HEK293 (cell line): ENCODE data around the gene SRCAP.

- PRO-cap, result no peak
- RRBS, 2 experiments, result no CpG with 5 or more reads among the region's 21 CpGs
Measured at GRCh38 chr16:29910398-29911481, 10.5 kb downstream of the ASPHD1 start.

GRCh38 chr16:29992318-29992904, 3.0 kb downstream of the HIRIP3 start:
- PRO-cap, result no peak
- RRBS, 2 experiments, result no CpG with 5 or more reads among the region's 7 CpGs

DNA sequence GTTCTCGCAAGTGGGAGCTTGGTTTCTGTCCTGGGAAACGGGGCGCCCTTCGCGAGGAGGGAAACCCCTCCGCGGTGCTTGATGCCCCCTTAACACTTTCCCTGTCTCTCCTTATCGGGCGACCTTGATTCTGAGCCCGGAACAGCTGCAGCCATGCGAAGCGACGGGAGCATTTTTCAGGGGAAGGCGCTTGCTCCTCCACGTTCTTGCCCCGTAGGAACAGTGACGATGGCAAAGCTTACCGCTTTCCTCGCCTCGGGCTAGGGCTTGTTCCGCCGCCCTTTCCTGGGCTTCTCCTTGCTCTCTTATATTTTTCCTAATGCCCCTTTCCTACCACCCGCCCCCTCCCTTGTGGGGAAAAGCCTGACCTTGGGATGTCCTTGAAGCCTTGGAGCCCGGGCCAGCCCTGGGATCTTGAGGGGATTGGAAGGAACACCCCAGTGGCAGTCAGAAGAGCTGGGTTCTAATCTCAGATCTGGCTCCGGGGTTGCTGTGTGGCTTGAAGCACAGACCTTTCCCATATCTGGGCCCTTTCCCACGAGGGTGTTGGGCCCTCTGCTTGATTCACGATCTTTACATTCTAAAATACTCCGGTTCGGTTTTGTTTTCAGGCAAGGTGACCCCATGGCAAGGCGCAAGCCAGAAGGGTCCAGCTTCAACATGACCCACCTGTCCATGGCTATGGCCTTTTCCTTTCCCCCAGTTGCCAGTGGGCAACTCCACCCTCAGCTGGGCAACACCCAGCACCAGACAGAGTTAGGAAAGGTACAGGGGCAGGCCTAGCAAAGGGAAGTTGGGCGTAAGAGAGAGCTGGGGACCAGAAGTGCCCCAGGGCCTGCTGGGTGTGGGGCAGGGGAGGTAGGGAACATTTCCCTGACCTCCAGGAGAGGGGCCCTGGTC, 964 bp downstream of the ALDOA start:
- PRO-cap, result bidirectional peak, plus-strand start at position 449 of the sequence, minus-strand start at position 224 of the sequence
- RRBS, 2 experiments, result 7 to 40% methylated on average over 2 to 4 of the region's 31 CpGs

GRCh38 chr16:30068489-30069026, 3.0 kb downstream of the ALDOA start:
- PRO-cap, result no peak
- RRBS, 2 experiments, result no CpG with 5 or more reads among the region's 13 CpGs

- PRO-cap, result no peak
- RRBS, 2 experiments, result 76 to 78% methylated on average over 11 to 16 of the region's 26 CpGs
Measured at GRCh38 chr16:30095201-30095816, 704 bp downstream of the YPEL3 start.

DNA sequence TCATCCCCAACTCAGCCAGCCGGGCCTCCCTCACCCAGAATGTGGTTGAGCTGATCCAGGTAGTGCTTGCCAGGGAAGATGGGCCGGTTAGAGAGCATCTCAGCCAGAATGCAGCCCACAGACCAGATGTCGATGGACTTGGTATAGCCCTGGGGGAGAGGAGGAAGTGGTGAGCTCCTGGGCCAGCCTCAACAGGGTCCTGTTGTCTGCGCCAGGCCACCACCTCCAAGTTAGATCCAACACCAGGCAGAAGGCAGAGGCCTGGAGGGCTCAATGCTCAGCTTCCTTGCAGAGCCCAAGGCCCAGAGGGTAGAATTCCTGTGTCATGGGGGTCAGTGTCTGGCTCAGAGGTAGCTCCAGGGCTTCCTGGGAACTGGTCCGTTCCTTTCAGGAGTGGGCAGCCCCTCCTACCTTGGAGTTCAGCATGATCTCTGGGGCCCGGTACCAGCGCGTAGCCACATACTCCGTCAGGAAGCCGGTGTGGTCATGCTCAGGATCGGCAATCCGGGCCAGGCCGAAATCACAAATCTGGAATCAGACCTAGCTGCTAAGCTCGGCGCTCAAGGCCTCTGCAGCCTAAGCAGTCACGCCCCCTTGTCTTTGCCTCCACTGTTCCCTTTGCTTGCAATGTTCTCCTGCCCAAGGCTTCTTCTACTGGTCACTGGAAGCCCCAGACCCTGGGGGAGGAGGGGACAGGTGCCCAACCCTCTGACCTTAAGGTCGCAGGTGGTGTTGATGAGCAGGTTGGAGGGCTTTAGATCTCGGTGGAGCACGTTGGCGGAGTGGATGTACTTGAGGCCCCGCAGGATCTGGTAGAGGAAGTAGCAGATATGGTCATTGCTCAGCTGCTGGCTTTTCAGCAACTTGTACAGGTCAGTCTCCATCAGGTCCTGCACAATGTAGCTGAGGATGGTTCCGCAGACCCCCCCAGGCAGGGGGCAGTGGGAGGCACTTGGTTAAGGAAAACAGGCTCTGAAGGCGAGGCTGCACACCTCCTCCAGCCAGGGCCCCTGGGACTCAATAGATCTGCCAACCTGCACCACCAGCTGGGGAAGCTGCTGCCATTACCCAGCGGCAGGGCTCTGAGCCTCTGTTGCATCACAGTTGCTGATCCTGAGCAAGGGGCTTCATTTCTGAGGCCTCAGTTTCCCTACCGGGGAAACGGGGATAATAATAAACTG, 4.7 kb upstream of the GDPD3 start:
- PRO-cap, result no peak
- RRBS, 2 experiments, result 96% methylated on average over 7 of the region's 26 CpGs

GRCh38 chr16:30124225-30124826, 1.3 kb upstream of the MAPK3 start:
- PRO-cap, result no peak
- RRBS, 2 experiments, result no CpG with 5 or more reads among the region's 4 CpGs

DNA sequence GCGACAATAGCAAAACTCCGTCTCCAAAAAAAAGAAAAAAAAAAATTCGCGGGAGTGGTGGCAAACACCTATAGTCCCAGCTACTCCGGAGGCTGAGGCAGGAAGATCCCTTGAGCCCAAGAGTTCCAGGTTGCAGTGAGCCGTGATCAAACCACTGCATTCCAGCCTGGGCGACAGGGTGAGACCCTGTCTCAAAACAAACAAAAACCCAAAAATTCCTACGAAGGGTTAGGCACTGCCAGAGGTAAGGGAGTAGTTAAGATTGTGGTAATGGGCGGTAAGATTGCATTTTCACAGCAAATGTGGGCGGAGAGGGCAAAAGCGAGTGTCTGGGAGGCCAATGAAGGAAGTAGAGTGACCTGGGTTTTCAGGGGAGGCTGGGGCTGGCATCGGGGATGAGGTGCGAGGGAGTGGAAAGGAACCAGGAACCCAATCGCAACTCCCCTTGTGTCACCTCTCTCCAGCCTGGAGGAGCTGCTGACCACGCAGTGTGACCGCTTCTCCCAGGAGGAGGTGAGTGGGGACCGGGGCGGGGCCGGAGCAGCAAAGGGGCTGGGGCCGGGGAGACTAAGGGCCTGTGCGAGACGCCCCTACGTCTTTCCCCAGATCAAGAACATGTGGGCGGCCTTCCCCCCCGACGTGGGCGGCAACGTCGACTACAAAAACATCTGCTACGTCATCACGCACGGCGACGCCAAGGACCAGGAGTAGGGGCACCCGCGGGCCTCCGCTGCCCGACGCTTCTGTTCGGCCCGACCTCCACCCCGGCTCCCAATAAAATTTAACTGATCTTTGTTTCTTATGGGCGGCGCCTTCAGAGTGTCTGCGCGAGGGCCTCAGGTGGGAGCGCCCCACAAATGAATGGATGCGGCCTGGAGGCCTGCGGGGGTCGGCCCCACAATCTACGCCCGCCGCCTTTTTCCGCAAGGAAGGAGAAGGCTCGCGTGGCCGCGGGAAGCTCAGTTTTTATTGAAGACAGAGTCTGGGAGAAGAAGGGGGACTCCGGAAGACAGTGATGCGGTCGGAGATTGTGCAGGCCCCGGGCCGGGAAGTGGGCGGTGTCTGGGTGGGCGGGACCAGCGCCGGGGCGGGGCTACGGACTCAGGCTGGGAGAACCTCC, 2.9 kb downstream of the MYL11 start:
- PRO-cap, result bidirectional peak, plus-strand start at position 370 of the sequence, minus-strand start at position 356 of the sequence; bidirectional peak, plus-strand start at position 688 of the sequence, minus-strand start at position 612 of the sequence; bidirectional peak, plus-strand start outside the sequence, minus-strand start at position 1,053 of the sequence
- RRBS, 2 experiments, result under 1 to 3% methylated on average over 6 to 10 of the region's 69 CpGs

DNA sequence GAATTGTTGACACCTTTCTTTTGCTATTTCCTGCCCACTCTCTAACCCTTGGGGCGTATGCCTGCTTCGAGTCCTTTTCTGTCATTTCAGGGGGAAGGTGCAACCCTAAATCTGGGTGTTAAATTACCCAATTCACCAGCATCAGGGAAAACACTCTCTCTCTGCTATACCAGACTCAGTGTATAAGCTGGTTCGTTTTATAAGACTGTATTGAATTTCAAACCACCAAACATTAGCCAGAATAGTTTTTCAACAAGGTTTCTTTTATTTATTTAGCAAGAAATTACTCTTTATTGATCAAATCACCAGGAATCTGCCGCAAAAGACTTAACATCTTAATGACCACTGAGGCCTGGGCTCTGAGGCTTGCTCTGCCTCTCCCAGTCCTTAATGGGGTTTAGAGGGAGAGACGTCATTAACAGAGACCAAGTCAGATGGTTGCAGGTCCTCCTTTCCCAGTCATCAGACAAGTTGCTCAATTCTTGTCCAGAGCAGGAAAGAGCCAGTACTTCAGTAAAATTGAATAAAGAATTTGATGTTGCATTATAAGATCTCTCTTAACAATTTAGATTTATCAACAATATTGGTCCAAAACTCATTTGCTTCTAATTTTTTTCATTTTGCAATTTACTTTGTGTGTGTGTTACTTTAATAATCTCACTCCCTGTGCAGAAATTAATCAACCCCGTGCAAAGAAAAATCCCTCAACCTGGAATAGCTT, 2.1 kb downstream of the SEPHS2 start:
- PRO-cap, result no peak
- RRBS, 2 experiments, result no CpG with 5 or more reads among the region's 6 CpGs

- PRO-cap, result no peak
- RRBS, 2 experiments, result no CpG with 5 or more reads among the region's 6 CpGs
Measured at GRCh38 chr16:30470959-30471537, 1.5 kb upstream of the ITGAL start.

DNA sequence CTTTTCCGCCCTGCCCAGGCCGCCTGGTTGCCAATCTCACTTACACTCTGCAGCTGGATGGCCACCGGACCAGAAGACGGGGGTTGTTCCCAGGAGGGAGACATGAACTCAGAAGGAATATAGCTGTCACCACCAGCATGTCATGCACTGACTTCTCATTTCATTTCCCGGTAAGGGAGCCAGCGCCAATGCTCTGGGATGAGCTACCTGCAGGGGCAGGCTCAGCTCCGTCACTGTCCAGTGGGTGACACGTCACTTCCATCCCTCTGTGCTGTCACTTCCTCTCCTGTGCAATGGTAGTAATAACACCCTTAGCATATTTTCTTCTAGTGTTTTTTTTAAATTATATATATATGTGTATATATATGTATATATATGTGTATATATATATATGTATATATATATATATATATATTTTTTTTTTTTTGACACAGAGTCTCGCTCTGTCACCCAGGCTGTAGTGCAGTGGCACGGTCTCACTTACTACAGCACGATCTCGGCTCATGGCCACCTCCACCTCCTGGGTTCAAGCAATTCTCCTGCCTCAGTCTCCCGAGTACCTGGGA, 26.9 kb downstream of the ITGAL start:
- PRO-cap, result no peak
- RRBS, 2 experiments, result 75 to 84% methylated on average over 3 of the region's 13 CpGs

DNA sequence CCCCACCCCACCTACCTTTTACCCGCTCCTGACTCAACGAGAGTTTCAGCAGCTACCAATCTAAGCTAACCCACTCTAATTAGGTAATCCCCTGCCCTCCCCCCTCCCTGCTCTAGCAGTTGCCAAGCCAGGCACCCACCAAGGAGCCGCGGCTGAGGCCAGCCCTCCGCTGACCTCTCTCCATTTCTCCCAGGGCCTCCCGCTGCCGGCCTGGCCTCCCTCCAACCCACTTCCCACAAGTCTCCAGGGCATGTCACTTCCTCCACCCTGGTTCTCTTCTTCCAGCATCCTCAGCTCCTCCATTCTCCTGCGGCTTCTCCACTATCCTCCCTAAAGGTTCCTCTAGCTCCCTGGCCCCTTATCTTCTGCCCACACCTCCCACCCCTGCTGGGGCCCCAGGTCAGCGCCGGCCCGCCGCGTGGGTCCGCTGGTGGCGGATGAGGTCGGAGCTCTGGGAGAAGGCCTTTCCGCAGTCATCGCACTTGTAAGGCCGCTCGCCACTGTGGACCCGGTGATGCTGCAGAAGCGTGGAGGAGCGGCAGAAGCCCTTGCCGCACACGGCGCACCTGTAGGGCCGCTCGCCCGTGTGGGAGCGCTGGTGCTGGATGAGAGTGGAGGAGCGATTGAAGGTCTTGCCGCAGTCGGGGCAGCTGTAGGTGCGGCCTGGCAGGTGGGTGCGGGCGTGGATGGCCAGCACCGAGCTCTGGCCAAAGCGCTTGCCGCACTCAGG, 2.1 kb downstream of the ZNF768 start:
- PRO-cap, result no peak
- RRBS, 2 experiments, result 83 to 100% methylated on average over 6 to 10 of the region's 39 CpGs

DNA sequence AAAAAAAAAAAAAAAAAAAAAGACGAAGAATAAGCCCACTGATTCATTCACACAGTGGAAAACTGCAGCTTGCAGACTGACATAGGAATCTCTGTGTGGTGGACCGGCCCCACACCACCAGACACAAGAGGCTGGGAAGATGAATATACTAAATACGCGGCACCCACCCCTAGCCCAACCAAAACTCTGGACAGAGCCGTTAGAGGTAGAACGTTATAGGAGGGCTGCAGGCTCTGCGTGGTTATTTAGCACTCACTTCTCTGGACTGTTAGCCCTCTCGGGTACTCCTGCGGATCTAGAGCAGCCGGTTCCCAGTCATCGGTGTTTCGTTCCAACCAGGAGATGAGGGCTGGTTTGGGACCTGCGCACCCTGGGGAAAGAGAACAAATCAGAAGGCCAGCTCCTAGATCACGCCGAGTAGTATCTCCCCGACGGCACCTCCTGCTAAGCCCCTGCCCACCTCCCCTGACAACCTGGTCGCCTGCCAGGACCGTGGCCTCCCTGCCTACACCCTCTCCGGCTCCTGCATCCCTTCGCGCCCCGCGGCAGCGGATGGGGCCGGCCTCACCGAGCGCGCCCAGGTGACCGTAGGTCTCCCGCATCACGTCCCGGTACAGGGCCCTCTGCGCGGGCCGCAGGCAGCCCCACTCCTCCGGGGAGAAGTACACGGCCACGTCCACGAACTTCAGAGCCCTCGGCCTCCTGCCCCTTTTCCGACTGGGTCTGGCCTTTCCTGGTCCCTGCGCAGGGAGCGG, 743 bp downstream of the ZNF689 start:
- PRO-cap, result bidirectional peak, plus-strand start at position 72 of the sequence, minus-strand start outside the sequence; bidirectional peak, plus-strand start at position 271 of the sequence, minus-strand start at position 333 of the sequence; bidirectional peak, plus-strand start at position 468 of the sequence, minus-strand start at position 509 of the sequence
- RRBS, 2 experiments, result 1 to 2% methylated on average over 11 of the region's 44 CpGs

DNA sequence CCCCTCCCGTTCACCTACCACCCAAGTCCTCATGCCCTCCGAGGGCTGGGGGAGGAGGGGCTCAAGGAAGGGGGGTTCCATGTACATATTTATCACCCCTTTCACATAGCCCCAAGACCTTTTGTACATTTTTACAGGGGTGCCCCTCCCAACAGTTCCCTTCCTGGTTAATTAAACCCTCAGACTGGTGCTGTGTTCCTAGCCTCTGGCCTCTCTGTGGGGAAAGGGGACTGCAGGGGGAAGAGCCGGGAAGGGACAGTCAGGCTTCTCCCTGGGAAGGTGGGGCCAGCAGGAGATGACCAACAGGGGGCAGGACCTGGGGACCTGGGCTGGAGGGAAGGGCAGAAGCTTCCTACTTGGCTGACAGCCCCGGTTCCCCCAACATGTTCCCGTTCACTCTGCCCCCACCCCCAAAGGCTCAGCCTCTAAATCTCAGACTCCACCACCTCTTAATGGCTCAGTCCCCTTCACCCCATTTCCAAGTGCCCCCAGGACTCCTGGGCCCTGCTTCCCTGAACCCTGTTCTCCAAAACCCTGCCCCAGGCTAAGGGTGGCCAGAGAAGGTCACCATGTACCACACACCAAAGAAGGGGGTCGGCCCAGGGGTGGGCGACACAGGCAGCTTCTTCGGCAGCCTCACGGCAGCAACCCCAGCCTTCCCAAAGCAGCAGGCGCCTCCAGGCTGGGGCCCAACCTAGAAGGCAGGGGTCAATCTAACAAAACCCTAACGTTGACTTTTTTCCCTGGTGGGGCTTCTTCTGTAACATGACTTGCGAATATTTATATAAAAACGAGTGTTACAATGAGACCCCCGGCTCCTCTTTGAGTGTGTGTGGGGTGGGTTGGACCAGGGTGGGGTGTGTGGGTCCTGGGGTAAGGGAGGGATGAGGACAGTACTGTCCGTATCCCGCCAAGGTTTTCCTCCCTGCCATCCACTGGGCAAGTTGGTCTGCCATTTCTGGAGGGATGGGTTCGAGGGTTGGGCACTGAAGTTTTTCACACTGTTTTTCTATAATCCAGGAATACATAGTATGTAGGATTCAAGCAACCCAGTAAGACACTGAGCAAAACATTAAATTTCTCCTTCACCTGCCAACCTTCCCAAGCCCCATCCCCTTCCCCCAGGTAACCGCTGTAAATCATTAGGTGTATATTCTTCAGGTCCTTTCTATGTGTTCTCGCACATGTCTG, 12.2 kb downstream of the FBRS start:
- PRO-cap, result no peak
- RRBS, 2 experiments, result no CpG with 5 or more reads among the region's 19 CpGs

GRCh38 chr16:30698931-30699228, at the start of gene SRCAP:
Gene SRCAP, plus strand, starts transcription at chr16:30699171.
- PRO-cap, result bidirectional peak, plus-strand start at chr16:30699171, minus-strand start at chr16:30698981
- RRBS, 2 experiments, result 1 to 2% methylated on average over 10 of the region's 29 CpGs

DNA sequence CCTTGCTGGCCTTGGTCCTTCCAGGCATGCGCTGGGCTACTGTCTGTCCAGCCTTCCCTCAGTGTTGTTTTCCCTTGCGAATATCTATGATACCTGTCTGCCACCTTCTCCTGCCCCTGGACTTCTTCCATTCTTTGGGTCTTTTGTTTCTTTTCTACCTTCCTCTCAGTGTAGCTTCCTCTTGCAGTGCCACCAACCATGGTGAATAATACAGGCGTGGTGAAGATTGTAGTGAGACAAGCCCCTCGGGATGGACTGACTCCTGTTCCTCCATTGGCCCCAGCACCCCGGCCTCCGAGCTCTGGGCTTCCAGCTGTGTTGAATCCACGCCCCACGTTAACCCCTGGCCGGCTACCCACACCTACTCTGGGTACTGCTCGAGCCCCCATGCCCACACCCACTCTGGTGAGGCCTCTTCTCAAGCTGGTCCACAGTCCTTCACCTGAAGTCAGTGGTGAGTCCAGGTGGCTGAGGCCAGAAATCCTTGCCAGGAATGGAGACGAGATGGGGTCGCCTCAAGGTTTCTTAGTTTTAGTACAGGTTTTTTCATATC, 17.6 kb upstream of the TMEM265 start:
- PRO-cap, result no peak
- RRBS, 2 experiments, result 81 to 93% methylated on average over 2 of the region's 12 CpGs

DNA sequence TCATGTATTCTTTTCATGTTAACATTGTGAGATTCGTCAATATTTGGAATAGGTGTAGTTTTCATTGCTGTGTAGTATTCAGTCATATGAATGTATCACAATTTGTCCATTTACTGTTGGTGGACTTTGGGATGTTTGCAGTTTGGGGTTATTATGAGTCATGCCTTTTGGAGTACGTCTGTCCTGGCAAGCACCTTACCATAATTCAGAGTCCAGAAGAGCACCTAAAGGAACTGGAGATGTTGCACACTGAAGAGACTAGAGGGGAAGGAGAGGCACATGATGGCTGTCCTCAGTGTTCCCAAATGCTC, 3.1 kb upstream of the PHKG2 start:
- PRO-cap, result no peak
- RRBS, 2 experiments, result no CpG with 5 or more reads among the region's 2 CpGs

DNA sequence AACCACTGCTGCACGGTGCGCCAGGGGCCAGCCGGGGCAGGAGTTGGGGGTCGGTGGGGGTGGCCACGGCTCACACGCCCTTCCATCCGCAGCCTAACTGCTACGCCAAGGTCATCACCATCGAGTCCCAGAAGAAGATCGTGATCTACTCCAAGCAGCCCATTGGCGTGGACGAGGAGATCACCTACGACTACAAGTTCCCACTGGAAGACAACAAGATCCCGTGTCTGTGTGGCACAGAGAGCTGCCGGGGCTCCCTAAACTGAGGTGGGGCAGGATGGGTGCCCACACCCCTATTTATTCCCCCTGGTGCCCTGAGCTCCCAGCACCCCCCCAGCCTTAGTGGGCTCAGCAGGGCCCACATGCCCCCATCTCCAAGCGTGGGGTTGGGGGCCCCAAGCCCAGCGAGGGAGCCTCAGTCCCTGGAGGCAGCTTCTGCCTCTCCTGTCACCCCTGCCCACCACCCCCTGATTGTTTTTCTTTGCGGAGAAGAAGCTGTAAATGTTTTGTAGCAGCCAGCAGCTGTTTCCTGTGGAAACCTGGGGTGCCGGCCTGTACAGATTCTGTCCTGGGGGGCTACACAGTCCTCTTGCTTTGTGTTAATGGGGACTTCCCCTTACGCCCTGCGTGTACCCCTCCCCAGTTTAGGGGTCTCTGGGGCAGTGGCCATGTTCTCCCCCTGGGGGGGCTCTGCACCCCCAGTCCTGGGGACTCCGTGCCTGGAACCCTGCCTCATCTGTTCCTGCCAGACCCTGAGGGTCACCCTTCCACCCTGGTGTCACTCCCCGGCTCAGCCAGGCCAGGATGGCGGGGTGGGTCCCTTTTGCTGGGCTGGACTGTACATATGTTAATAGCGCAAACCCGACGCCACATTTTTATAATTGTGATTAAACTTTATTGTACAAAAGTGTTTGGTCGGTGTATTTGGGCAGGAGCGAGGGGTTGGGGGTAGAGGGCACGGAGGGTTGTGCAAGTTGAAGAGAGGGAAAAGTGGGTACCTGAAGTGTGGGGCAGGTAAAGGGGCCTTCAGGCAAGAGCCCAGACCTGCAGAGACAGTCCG, 919 bp upstream of the HSD3B7 start:
- PRO-cap, result no peak
- RRBS, 2 experiments, result 91 to 97% methylated on average over 3 of the region's 31 CpGs

- PRO-cap, result unidirectional peak, plus-strand start at chr16:31188079; unidirectional peak, plus-strand start at chr16:31188459
- RRBS, 2 experiments, result no CpG with 5 or more reads among the region's 11 CpGs
Measured at GRCh38 chr16:31187975-31188700, 8.2 kb downstream of the FUS start.

- PRO-cap, result no peak
- RRBS, 2 experiments, result 89 to 94% methylated on average over 4 of the region's 31 CpGs
Measured at GRCh38 chr16:31331706-31332343, 23.2 kb upstream of the ITGAX start.